ENCODE measurements around a stretch of chr1.

GRCh38 chr1:116508708-116509163 lies 62.1 kb downstream of the CD58 start:
- PRO-cap: no peak

GRCh38 chr1:116571352-116571779 lies 540 bp upstream of the CD58 start:
- PRO-cap: no peak
- RRBS: no CpG with 5 or more reads among the region's 18 CpGs

DNA sequence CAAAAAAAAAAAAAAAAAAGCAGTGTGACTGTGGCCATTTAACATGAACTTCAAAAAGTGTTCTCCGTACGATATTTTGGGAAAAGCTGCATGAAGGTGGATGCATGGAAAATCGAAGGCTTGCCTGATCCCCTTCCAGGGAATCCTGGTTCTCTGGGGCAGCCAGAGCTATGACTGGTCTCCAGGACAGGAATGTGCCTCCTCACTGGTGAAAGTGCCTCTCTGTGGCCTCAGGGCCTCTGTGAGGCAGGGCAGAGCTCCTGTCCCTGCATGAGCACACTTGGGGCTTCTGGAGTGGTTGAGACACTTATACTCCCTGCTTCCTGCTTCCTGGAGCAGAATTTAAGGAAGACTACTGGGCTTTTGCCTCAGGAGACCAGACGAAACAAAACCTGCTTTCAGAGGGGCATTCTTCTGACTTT lies 29.1 kb upstream of the IGSF3 start:
- PRO-cap: no peak
- RRBS: no CpG with 5 or more reads among the region's 4 CpGs

DNA sequence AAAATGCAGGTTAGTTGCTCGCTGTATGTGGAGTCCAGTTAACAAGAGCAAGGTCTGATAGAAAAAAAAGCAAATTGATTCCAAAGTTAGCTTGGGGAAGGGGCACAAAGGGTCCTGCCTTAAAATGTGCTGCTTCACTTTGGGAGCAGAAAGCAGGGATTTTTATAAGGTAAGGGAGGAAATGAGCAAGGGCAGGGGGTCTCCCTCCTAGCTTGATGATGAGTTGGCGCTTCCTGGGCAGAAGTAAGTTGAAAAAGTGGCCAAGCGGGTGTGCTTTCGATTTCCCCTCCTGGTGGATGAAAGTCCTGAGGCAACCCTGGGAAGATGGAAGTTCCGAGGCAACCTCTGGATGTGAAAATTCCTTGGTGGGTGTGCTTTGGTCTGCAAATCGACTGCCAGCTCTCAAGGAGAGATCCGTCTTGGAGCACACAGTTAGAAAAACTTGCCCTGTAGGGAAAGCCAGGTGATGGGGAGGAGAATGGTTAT lies 41.8 kb upstream of the CD2 start:
- PRO-cap: no peak
- RRBS: no CpG with 5 or more reads among the region's 7 CpGs

GRCh38 chr1:116804825-116805109 lies 50.5 kb downstream of the CD2 start:
- PRO-cap: no peak
- RRBS: no CpG with 5 or more reads among the region's 2 CpGs

DNA sequence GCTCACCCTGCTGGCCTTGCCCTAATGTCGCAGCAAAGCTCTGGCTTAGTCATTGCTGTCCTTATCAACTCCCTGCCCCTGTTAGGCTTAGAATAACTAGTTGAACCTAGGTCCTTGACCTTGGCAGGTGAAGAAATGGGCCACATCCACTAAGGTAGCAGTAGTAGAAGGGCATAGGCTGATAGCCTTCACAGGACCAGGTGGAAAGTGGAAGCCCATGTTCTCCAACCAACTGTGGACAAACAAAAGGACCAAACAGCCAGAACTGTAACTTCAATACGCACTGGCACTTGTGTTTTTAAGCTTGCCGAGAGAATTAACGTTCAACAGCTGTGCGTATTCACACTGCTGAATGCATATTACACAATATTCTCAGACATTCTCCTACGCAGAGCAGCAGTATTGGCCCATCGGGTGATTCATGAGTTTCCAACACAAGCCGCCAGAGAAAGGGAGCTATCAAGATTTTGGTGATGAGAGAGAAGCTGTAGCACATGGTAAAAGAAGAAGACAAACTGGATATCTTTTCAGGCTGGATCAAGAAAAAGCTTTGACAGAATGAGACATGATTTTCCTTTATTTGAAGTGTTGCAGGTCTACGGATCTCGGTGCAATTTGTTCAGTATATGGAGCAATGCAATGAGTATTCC lies 27.6 kb upstream of the PTGFRN start:
- PRO-cap: no peak
- RRBS: no CpG with 5 or more reads among the region's 10 CpGs

DNA sequence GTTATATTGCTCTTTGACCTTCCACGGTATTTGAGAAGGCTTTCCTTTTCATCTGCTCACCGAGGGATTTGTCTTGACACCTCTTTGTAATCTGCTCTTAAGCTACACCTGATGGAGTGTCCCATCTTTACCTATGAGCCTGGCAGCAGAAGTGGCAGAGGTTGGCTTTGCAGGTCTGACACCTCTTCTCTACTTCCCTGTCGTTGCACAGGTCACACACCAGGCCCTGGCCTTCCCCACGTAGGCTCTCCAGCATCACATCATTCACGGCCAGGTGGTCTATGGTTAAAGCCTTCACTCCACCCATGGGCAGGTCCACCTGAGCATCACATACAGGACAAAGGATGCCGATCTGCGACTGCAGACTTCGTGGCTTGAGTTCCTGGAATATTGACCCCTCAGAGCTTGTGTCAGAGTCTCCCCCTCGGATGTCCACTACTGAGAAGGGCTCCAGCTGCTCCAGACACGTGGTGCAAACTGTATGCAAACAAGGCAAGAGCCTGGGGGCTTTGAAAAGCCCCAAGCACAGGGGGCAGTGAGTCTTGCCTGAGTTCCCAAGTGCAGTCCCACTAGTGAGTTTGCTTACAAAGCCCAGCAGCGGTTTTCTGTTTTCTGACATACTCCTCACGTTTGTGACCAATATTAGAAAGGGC lies 840 bp downstream of the TRIM45 start:
- PRO-cap: no peak
- RRBS: no CpG with 5 or more reads among the region's 12 CpGs

DNA sequence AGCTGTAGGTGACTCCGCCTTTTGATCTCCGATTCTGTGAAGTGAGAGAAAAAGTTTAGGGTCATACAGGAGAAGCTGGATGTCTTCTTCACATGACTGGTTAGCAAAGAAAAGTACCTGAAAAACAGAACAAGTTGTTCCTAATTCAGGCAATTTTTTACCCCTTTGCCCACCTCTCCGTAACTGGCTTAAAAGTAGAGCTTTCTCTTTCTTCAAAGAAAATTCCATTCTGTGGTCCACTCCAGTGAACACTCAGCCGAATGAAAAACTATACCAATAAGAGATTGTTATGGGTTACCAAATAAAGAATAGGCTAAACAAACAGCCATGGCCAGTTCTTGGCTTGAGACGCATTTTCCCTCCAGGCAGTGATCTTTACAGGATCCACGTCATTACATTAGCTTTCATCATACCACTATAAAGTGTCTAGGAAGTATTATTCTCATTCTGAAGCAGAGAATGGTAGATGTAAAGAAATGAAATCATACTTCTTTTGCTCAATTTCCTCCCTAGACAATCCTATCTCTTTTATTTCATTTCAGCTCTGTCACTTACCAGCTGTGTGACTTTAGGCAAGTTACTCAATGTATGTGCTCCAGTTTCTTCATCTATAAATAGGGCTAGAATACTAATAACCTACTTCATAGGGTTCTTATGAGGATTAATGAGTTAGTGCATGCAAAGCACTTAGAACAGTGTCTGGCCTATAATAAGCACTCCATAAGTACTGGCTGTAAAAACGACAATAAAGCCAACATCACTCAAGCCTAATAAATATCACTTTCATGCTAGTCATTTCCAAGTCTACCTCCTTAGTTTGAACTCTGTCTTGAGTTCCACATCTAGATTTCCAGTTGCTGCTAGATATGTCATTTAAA lies 26.4 kb upstream of the TRIM45 start:
- PRO-cap: bidirectional peak, plus-strand start at position 445 of the sequence, minus-strand start at position 262 of the sequence
- RRBS: no CpG with 5 or more reads among the region's 7 CpGs

GRCh38 chr1:117209008-117209619 lies 1.6 kb downstream of the VTCN1 start:
- PRO-cap: no peak
- RRBS: no CpG with 5 or more reads among the region's 5 CpGs

DNA sequence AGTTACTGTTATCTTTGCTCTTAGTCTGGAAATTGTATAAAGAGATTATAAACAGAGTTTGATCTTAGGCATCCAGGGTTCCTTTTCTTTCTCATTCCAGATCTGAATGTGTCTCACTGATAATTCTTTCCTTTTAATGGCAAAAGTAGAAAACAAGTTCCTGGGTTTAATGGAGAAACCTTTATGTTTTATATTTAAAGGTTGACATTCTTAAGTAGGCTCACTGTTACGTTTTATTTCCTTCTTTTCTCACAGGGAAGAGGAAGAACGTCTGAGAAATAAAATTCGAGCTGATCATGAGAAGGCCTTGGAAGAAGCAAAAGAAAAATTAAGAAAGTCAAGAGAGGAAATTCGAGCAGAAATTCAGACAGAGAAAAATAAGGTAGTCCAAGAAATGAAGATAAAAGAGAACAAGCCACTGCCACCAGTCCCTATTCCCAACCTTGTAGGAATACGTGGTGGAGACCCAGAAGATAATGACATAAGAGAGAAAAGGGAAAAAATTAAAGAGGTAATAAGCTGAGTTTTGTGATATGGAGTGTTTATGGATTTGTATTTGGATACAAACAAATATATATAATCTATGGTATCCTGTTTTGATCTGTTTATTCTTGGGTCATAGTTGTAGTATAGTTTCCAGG lies 34.8 kb downstream of the MAN1A2 start:
- PRO-cap: no peak
- RRBS: no CpG with 5 or more reads among the region's 5 CpGs

- PRO-cap: no peak
- RRBS: no CpG with 5 or more reads among the region's 1 CpG
These were observed 38.2 kb downstream of the MAN1A2 start for GRCh38 chr1:117405379-117405994.

- PRO-cap: no peak
- RRBS: no CpG with 5 or more reads among the region's 5 CpGs
These were observed 32.8 kb downstream of the TENT5C start for GRCh38 chr1:117638559-117639085.

- PRO-cap: no peak
- RRBS: 18% methylated on average over 2 of the region's 22 CpGs
These were observed 153.1 kb downstream of the TENT5C start for GRCh38 chr1:117758786-117759579.

DNA sequence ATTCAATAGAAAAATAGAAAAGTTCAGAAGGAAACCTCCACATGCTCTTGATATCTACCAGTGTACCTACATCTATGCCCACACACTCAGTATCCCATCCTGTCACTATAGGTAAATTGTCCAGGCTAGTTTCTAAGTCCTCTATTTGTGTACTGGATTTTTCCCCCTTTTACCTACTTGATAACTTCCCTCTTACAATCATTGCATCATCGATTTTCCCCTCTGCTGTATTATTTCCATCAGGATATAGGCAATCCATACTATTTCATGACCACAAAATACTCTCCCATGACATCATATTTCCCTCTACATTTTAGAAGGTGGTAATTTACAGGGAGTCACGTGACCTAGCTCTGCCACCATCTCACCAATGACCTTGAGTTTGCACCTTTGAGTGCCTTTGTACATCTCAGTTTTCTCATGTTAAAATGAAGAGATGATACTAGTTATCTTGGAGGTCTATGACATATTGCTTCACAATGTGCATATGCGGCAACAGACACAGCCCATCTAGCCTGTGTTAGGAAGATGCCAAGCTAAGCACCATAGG lies 88.2 kb downstream of the GDAP2 start:
- PRO-cap: no peak
- RRBS: no CpG with 5 or more reads among the region's 3 CpGs

DNA sequence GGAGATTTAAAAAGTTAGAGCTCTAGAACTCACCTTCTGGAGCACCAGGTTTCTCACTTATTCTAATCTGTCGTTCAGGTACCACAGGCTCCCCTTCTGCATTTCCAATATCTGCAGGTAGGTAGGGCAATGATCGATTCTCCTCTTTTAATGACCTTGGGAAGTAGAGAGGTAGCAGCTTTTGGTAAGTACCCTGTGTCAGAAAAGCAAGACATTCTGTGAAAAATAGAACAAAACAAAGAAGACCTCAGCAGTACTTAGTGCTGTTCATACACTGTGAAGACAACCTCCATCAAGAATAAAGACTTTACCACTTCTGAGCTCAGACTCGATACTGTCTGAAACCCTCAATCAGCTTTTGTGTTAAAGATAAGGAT lies 30.4 kb downstream of the GDAP2 start:
- PRO-cap: no peak
- RRBS: no CpG with 5 or more reads among the region's 3 CpGs

DNA sequence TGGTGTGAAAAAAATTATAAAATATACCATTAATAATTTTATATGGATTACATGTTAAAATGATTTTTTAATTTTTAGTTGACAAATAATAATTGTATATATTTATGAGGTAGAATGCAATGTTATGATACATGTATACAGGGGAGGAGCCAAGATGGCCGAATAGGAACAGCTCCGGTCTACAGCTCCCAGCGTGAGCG lies 136.0 kb downstream of the TBX15 start:
- PRO-cap: no peak
- RRBS: no CpG with 5 or more reads among the region's 4 CpGs

DNA sequence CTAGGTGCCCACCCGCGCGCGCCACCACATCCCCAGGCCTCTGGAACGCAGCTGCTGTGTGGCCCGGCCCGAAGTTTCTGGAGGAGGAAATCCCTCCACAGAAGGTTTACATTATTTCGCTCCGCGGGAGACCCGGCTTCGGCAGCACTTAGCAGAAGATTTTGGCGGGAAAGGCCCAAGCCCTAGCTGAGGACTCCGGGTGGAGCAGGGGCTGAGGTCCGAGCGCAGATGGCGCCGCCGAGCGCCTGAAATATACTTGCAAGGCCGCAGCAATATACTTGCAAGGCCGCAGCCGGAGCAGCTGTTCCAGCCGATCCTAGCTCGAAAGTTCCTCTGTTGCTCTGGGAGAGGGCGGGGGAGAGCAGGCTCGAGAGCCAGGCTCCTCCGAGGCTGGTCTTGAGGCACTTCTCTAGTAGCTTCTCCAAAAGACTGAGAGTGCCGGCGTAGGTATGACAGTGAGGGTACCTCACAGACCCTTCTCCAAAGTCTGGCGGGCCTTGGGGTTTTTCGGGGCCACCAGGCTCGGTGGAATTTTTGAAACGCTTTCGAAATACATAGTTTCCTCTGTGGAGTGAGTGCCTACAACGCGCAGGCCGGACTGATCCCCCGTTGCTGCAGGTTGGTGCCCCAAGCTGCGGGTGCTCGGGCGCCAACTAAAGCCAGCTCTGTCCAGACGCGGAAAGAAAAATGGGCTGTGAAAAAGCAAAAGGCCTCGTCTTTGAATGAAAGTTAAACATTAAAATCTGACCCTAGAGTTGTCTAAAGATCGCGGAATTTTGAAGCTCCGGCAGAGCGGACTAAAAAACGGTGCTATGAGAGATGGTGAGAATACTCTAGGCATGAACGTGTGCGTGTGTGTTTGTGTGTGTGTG lies 3.7 kb downstream of the TBX15 start:
- PRO-cap: no peak
- RRBS: 86% methylated on average over 14 of the region's 52 CpGs

- PRO-cap: no peak
- RRBS: no CpG with 5 or more reads among the region's 8 CpGs
These were observed 43.1 kb downstream of the ZNF697 start for GRCh38 chr1:119604972-119605419.

GRCh38 chr1:119645630-119646331 lies 2.3 kb downstream of the ZNF697 start:
- PRO-cap: no peak
- RRBS: no CpG with 5 or more reads among the region's 2 CpGs

- PRO-cap: no peak
- RRBS: no CpG with 5 or more reads among the region's 2 CpGs
These were observed 5.6 kb upstream of the ZNF697 start for GRCh38 chr1:119653644-119654099.

All from MCF 10A (cell line).